Mesenchymal stem cell of adipose (primary cell): ENCODE measurements around the genes OR6T1, MSANTD2, ROBO4 and TMEM218.

GRCh38 chr11:123320240-123320507 lies 109.9 kb upstream of the GRAMD1B start:
- CAGE, long polyA plus RNA = no peak

GRCh38 chr11:123429026-123429745 lies 883 bp upstream of the GRAMD1B start:
- CAGE, long polyA plus RNA = no peak

GRCh38 chr11:123466000-123466397 lies 35.9 kb downstream of the GRAMD1B start:
- CAGE, long polyA plus RNA = no peak

DNA sequence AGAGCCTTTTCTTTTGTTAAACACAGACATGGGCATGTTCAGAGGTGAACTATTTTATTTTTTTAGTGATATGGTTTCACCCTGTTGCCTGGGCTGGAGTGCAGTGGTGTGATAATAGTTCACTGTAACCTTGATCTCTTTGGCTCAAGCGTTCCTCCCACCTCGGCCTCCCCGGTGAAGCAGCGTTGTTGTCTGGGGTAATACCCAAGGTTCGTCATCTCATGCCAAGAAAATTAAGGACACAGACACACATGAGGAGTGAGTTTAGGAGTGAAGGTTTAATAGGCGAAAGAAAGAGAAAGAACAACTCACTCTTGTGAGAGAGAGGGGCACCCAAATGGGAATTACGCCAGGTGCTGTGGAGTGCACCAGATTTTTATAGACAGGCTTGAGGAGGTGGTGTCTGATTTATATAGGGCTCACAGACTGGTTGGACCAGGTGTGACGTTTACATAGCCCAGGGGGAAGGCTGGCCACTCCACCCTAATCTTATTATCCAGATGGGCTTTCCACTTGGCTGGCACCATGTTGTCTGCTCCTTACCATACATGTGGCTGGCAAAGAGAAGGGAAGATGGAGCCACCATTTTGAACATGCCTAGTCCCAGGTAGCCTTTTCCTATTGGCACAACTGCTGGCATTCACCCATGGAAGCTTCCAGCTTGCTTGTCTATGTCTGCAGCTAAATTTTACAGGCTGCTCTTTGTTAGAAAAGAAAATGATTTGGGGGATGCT lies 42.4 kb downstream of the GRAMD1B start:
- CAGE, long polyA plus RNA = no peak

GRCh38 chr11:123510506-123511599 lies 80.8 kb downstream of the GRAMD1B start:
- CAGE, long polyA plus RNA = no peak

- CAGE, long polyA plus RNA = no peak
Measured at GRCh38 chr11:123544456-123545190, 109.8 kb downstream of the SCN3B start.

DNA sequence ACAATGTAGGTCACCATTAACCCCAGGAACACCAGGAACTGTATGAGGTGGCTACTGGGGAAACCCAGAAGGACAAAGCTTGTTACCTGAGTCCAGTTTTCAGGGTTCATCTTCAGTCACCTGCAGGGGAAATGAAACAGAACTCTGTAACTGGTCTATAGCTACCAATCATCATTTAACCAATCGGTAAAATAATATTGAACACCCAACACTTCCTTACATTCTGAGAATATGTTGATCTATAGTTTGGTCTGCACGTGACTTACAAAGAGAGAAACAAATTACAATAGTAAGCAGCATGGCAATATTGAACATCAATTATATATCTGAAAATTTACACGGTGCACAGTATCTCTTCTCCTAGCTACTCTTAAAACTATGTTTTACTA lies at the start of gene OR6T1:
Gene OR6T1, minus strand, starts transcription at position 110 of the 389 bp plus-strand sequence.
- CAGE, long polyA plus RNA = no peak

DNA sequence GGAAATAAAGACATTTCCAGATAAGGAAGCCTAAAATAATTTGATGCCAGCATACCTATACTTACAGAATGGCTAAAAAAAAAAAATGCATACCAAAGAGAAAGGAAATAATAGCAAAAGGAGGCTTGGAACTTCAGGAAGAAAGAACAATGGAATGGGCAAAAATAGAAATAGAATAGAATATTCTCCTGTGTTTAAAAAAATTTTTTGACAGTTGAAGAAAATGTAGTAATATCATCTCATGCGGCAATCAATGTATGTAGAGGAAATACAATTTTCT lies 15.8 kb downstream of the OR10S1 start:
- CAGE, long polyA plus RNA = no peak

DNA sequence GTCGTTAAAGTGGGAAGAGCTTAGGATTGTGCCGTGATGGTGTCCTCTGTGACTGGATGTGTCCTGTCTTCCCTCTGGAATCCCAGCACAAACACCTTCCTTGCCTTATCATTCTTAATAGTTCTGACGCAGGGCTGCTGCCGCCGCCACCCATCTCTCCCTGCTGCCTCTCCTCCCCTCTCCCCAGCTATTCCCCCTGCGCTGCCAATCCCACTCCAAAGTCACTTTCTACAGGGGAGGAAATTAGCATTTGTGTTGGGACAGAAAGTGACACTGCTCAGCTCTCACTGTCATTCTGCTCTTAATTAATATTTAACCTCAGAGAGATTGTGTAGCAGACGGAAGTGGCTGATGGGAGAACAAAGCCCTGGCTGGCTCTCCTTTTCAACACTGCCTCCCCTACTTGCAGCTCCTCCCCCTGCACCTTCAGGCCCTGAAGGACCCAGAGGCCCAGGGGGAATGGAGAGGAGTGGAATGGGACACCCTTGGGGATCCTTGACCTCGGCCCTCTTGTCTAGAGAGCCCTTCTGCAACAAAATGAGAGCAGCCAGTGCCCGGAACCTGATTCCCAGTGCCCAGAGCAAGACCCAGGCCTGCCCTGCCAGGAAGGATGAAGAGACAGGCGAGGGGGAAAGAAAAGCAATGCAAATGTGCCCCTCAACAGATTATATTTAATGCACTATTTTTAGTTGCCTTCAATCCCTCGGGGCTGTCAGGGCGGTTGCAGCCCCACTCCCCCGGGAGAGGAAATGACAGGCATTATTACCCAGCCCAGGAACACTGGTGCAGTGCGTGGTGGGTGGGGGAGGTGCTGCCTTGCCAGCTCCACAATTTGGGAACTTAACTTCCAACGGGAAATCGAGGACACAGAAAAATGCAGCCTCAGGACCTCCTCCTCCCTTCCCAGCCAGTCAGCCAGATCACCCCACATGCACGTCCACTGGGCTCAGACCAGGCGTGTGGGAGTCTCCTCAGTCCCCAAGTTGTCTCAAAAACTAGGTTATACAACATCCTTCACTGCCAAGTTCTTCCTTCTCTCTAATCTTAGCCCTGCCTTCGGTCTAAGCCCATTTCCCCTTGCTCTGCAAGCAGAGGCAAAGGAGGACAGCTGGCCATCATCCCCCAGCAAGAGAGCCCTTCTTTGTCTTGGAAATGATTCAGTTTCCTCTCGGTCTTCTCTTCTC lies 14.5 kb upstream of the NRGN start:
- CAGE, long polyA plus RNA = no peak

DNA sequence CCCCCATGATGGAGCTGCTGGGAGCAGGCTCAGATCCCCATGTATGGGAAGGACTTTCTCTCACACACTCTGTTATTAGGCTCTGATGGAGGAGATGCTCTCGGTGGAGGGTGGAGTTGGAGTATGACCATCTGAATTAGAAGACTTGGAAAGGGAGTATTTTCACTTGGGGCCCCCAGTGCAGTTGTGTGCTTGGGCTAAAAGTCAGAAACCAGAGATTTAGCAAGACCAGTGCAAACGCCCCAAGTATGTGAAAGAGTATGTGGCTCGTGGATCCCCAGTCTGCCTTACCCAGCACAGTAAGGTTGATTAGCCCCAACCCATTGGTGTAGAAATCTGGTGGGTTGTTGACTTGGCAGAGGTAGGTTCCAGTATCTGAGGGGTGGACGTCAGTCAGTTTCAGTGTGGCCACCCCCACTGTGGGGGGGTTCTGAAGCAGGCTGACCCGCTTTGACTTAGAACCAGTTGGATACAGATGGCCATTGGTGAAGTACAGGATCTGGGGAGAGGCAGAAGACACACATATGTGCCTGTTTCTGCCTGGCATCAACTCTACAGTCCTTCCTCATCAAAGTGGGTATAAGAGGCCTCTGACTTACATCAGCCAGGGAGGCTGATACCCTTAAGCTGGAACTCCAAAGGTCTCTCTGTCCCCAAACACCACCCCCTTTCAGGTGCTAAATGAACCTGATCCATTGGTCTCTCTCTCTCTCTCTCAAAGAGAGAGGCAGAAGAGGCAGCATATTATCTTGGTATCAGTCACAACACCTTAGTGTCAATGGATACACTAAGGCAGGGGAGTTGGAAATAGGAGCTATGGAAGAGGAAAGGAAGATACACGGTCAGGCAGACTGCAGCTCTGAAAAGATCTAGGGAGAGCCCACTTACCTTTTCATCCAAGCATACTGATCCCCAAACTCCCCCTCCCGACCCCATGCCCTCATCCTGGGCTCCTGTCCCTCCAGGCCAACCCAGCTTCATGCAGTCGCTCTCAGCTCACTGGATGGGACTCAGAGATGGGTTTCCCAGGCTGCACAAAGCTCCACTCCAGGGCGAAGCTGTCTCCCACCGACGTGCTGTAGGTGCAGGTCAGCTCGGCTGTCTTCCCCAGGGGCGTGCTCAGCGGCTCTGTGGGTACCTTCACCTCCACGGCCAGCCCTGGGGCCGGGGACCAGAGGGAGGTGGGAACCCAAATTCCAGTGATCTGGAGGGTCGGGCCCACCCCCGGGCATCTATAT lies 1.2 kb downstream of the VSIG2 start:
- CAGE, long polyA plus RNA = no peak

- CAGE, long polyA plus RNA = no peak
Measured at GRCh38 chr11:124753077-124754091, 1.3 kb upstream of the VSIG2 start.

- CAGE, long polyA plus RNA = no peak
Measured at GRCh38 chr11:124800267-124801420, at the start of gene MSANTD2. Gene MSANTD2, minus strand, starts transcription at chr11:124800406.

GRCh38 chr11:124892340-124892983 lies 5.2 kb downstream of the ROBO4 start:
- CAGE, long polyA plus RNA = no peak

- CAGE, long polyA plus RNA = no peak
Measured at GRCh38 chr11:124897507-124898054, at the start of gene ROBO4. Gene ROBO4, minus strand, starts transcription at chr11:124897865.

DNA sequence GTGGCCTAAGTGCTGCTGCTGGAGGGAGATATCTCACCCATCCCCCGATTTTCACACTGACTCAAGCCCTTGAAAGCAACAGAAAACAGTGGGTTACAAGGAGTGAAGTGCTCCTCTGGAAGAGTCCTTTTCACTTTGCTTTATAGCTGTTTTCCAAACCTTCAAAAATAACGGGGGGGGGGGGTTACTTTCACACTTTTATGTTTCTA lies 843 bp downstream of the TMEM218 start:
- CAGE, long polyA plus RNA = no peak

- CAGE, long polyA plus RNA = no peak
Measured at GRCh38 chr11:125111000-125112337, at the start of gene TMEM218. Gene TMEM218, minus strand, starts transcription at chr11:125111626.

DNA sequence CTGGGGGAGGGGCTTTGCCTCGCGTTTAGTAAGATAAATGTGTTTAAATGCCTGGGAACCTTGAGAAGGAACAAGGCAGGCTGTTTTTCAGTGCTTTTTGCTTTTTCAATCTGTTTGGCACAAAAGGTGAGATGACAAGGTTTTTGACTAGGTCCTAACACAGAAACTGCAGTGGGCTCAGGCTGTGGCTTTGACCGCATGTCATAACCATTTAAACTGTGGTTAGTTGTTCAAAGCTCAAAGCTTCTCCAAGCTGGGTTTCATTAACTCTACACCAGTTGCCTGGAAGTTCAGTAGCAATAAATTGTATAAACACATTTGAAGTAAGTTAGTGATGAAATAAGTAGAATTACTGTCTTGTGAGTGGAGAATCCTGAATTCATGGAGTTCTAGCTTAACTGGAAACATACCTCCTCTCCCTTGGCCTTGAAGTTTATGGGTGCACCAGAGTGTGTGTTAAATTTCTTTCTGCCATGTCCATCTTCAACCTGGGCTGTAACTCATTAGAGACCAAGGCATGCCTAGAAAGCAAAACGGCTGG lies 3.7 kb downstream of the PKNOX2 start:
- CAGE, long polyA plus RNA = no peak

- CAGE, long polyA plus RNA = no peak
Measured at GRCh38 chr11:125214612-125215357, 50.2 kb downstream of the PKNOX2 start.

GRCh38 chr11:125286536-125286796 lies 121.9 kb downstream of the PKNOX2 start:
- CAGE, long polyA plus RNA = no peak

GRCh38 chr11:125338335-125339554 lies 157.3 kb downstream of the FEZ1 start:
- CAGE, long polyA plus RNA = no peak